Lung (tissue), 4 donors: Measurements from ENCODE around the genes RAD51AP1 and GALNT8.

- PRO-cap = no peak
- RAMPAGE, long total RNA = no peak
- RRBS = no CpG with 5 or more reads among the region's 3 CpGs
These were observed 136.4 kb downstream of the TSPAN9 start for GRCh38 chr12:3213658-3213903.

DNA sequence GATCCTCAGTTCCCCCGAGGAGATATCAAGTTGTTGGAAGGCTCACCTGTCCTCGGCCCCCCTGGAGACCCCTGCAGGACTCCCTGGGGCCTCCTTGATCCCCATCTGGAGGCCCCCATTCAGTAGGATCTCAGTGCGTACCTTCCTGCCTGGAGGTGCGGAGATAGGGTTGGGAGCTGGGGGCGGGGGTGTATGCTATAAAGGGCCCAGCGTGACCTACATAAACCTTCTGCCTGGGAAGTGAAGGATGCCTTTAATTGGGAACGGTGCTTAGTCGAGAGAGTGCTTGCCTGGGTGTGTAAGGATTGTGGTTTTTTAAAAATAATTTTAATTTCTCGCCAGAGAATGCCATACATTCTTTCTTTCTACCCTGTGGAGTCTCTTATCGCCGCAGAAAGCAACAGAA lies 153.6 kb downstream of the TSPAN9 start:
- PRO-cap = no peak
- RAMPAGE, long total RNA = no peak
- RRBS = no CpG with 5 or more reads among the region's 11 CpGs

DNA sequence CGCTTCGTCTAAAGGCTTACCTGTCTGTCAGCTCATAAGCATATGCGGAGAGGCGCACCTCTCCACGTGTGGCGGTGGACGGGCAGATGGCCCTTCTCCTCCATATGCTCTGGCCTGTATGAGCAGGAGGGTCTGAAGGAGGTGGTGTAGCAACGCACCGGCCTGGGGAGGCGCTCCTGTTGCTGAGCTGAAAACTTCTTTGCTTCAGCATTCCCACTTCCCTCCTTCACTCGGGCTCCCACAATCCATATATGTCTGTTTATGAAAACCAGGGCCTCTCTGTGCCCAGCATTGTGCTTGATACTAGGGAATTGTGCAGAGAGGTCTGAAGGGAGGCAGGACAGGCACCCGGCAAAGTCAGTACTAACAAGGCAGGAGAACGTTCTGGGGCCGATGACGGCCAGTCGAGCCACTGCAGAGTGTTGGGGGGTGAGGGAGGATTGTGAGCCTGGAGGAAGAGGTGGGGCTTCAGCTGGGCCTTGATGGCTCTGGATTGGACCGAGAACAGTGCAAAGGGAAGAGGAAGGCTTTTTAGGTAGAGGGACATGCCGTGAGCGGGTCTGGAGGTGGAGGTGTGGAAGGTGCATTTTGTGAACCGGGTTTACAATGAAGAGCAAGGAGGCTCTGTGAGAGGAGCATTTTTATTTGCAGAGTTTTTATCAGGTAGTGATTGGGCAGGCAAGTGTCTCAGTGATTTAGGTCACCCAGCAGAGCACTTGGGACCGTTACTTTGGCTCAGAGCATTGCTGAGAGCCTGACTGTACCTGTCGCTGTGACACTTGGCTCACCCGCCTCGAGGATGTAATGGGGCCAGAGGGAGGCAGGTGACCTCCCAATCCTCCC lies 186.4 kb downstream of the TSPAN9 start:
- PRO-cap = no peak
- RAMPAGE, long total RNA = no peak
- RRBS = no CpG with 5 or more reads among the region's 24 CpGs

- PRO-cap = no peak
- RAMPAGE, long total RNA = no peak
- RRBS = 3% methylated on average over 29 of the region's 63 CpGs
These were observed 124.9 kb upstream of the PRMT8 start for GRCh38 chr12:3366014-3366553.

DNA sequence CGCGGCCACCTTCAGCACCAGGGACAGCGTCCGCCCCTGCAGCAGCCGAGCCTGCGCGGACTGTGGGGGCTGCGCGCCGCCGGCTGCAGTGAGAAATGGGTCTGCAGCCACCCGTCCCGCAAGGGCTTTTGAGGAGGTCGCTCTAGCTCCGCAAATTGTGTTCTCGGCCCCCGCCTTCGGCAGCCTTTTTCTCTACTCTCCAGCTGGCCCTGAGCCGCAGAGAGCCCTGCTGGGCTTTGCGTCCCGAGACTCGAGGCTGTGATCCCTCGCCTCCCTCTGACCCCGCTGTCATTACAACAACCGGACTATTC lies 1.3 kb downstream of the PRMT8 start:
- PRO-cap = no peak
- RAMPAGE, long total RNA = no peak
- RRBS = 8% methylated on average over 9 of the region's 25 CpGs

- PRO-cap = no peak
- RAMPAGE, long total RNA = no peak
- RRBS = no CpG with 5 or more reads among the region's 11 CpGs
These were observed 74.5 kb upstream of the PARP11 start for GRCh38 chr12:3947510-3948335.

GRCh38 chr12:4011431-4012067 lies 138.3 kb upstream of the PARP11 start:
- PRO-cap = no peak
- RAMPAGE, long total RNA = no peak
- RRBS = 71% methylated on average over 2 of the region's 11 CpGs

DNA sequence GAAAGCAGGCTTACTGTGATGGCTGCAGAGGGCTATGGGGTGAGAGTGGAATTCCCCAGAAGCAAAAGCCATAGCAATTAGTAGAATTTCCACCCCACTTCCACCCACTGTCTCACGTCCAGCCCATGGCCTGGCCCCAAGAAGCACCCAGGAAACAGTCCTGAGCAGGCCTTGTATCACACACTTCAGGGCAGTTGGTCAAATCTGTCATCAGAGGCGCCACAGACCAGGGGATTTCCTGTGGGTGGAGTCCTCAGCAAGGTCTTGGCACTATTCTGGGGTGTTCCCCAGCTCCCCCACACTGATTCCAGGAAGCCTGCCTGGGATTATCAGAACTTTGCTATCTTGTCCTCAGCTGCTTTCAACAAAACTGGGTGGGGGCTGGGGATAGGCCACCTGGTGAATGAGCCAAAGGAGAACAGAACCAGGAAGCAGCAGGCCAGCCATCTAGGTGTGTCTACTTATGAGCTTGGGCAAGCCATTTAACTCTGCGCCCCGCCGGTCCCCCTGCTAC lies 120.1 kb upstream of the CCND2 start:
- PRO-cap = no peak
- RAMPAGE, long total RNA = no peak
- RRBS = no CpG with 5 or more reads among the region's 5 CpGs

GRCh38 chr12:4164317-4164449 lies 109.4 kb upstream of the CCND2 start:
- PRO-cap = no peak
- RAMPAGE, long total RNA = no peak
- RRBS = no CpG with 5 or more reads among the region's 3 CpGs

DNA sequence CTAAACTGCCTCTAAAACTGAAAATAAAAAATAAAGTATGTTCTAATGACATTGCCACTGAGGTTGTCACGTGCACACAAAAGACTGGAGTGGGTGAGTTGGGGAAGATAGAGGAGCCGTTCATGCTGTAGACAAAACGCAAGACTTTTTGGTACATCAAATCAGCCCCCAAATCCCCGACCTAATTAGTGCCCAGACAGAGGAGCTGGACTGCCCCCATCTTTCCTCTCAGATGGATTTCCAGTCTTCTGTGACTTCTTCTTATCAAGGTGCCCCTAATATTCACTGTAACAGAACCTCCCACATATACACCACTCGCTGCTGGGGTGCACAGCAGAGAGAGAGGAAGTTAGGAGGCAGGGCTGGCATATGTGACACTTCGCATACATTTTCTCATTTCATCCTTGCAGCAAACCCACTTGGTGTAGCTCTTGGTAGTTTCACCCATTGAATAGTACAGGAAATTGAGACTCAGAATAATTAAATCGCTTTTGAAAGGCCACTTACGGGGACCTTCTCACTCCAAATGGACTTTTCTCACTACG lies 56.6 kb upstream of the CCND2 start:
- PRO-cap = no peak
- RAMPAGE, long total RNA = no peak
- RRBS = no CpG with 5 or more reads among the region's 9 CpGs

DNA sequence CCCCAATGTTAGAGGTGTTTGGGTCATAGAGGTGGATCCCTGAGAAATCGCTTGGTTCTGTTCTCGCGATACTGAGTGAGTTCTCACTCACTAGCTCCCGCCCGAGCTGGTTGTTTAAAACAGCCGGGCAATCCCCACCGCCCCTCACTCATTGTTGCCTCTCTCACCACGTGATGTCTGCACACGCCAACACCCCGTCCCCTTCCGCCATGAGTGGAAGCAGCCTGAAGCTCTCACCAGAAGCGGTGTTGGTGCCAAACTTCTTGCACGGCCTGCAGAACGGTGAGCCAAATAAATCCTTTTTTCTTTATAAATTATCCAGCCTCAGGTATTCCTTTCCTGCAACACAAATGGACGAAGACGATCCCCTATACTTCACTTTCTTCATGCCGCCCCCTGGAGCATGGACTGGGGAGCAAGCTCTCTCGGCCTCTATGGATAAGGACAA lies 45.4 kb upstream of the CCND2 start:
- PRO-cap = no peak
- RAMPAGE, long total RNA = no peak
- RRBS = no CpG with 5 or more reads among the region's 18 CpGs

DNA sequence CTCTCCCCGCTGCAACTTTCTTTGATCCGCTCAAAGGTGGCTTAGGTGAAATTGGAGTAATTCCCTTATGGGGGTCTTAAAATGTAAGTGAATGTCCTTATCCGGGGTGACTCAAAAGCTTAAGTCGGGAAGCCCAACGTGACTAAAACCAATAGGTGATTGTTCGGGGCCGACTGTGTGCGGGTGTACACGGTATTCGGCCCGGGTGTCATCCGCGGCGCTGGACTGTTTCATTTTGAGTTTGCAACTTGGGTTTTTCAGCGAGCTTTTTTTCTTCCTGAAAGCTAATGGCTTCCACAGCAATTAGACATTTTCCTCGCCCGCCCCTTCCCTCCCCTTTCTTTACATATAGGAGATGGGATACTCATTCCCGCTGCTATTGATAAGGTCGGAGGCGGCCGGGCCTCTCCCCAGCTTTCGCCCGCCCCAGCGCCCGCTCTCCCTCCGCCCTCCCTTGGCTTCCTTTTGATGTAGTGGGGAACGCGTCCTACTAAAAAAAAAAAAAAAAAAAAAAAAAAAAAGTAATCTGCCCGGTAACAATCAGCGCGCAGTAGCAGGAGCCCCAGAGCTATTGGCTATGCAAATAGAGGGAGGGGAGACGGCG lies 1.9 kb upstream of the CCND2 start:
- PRO-cap = unidirectional peak, minus-strand start at position 440 of the sequence
- RAMPAGE, long total RNA = no peak
- RRBS = 1% methylated on average over 11 of the region's 33 CpGs

DNA sequence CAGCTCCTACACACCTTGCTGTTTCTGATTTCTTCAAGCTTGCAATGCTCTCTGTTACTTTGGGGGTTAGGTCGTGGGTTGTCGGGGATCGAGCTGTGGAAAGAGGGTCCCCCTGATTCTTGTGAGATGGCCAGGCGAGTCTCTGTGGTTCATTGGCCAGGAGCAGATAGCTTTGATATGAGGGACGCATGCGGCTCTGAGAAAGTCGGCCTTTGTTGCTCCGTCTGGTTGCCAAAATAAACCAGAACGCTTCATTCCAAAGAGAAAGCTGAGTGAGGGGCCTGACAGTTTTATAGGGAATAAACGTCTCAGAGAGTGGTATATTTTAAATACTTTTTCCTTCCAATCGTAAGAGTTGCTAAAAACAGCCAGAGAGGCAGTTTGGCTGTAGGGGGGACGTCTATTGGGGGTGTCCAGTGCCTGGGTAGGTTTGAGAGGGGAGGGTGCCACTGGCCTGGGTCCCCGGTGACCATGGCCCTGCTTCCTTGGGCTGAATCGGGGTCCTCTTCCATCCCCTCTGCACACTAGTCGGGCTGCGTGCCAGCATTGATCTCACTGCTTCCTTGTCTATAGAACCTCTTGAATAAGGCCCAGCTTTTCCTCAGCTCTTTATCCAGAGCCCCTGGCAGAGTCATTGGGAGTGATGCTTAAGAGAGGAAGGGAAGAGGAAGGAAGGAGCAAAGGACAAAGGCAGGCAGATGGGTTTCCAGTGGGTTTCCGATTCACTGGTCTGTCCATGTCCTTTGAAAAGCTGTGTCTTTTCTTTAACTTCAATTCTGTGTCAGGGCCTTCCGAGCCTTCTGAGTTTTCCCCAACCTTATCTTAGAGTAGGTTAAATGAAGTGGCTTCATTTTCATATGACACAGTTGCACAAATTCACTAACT lies 19.1 kb downstream of the CCND2 start:
- PRO-cap = no peak
- RAMPAGE, long total RNA = no peak
- RRBS = no CpG with 5 or more reads among the region's 18 CpGs

- PRO-cap = no peak
- RAMPAGE, long total RNA = no peak
- RRBS = no CpG with 5 or more reads among the region's 7 CpGs
These were observed 20.2 kb upstream of the TIGAR start for GRCh38 chr12:4300725-4301372.

DNA sequence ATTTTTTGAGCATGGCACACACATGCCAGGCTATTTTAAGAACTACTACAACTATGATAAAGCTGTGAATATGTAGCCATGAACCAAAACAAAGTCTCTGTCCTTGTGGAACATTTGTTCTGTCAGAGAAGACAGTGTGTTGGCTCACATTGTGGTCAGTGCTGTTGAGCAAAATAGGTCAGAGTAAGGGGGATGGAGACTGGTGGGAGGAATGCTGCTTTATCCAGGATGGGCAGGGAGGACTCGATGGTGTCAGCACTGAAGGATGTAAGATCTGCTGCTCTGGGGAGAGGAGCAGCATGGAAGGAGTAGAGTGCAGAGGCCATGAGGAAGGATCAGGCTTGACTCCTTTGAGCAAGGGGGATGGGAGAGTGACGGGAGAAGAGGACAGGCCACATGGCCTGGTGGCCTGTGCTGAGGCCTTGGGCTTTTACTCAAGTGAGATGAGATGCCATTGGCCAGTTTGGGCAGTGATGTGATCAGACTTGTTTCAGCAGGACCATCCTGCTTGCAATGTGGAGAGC lies 23.9 kb downstream of the FGF23 start:
- PRO-cap = no peak
- RAMPAGE, long total RNA = no peak
- RRBS = no CpG with 5 or more reads among the region's 2 CpGs

DNA sequence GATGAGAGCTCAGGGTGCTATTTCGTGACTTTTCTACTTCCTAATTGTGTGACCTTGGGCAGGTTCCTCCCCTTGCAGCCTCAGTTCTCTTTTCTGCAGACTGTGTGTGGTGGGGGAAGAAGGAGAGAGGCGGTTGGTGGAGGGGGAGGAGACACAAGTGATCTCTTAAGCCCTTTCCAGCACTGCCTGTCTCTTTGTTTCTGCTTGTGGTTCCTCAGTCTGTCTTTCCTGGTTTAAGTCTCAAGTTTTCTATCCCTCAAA lies 10.9 kb downstream of the FGF6 start:
- PRO-cap = no peak
- RAMPAGE, long total RNA = no peak
- RRBS = no CpG with 5 or more reads among the region's 2 CpGs

- PRO-cap = no peak
- RAMPAGE, long total RNA = no peak
- RRBS = no CpG with 5 or more reads among the region's 36 CpGs
These were observed at the start of gene RAD51AP1 for GRCh38 chr12:4538651-4539286. RAD51AP1 (plus strand) TSS chr12:4538890.

GRCh38 chr12:4556708-4557011 lies 5.3 kb upstream of the DYRK4 start:
- PRO-cap = no peak
- RAMPAGE, long total RNA = no peak

DNA sequence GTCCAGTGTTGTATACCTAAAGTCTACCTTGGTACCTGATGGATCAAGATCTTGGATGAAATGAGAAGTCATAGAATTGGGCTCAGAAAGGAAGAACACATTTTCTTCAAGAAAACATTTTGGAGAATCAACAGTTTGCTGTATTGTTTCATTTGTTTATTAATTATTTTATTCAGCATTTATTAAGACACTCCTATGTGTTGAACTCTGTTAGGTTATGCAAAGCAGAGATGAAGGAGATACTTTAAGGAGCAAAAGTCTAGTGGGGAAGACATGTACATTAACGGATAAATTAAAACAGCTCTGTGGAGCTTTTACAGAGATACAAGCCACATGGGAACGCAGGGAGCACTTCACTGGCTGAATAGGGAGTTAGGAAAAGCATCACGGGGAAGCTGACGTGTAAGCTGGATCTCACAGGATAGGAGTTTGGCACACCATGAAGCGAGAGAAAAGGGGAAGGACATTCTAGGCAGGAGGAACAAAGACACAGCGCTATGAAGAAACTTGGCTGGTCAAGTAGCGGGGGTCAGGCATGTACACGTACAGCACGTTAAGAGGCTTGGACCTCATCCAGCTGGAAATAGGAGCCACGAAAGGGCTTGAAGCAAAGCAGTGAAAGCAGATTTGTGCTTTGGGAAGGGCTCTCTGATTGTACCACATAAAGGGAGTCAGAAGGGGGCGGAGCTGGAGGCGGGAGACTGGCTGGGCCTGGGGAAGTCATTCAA lies 19.8 kb upstream of the GALNT8 start:
- PRO-cap = no peak
- RAMPAGE, long total RNA = no peak
- RRBS = no CpG with 5 or more reads among the region's 12 CpGs

DNA sequence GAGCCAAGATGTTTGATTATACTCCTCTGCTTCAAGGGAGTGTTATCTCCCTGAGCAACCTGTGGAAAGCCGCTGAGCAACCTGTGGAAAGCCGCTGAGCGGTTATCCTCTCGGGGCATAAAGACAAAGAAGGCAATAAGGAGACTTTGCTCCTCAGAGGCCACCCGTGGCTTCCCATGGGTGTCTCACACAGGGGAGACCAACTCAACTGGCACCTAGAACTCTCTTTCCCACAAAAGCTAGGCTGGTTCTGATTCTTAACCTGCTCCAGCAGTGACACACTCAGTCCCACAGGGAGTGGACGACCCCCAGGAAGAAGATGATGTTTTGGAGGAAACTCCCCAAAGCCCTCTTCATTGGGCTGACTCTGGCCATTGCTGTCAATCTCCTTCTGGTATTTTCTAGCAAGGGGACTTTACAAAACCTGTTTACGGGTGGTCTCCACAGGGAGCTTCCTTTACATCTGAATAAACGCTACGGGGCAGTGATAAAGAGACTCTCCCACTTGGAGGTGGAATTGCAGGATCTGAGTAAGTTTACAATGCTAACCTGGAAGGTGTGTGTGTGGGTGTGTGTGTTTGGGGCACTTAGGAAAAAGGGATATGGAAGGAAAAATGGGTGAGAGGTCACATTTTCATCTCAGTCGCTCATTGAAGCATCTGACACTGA lies at the start of gene GALNT8:
GALNT8 (plus strand) TSS at position 42 of the 669 bp plus-strand sequence.
- PRO-cap = no peak
- RAMPAGE, long total RNA = no peak
- RRBS = no CpG with 5 or more reads among the region's 10 CpGs